ENCODE results near the genes NKX1-1, FAM53A and NELFA.

- PRO-cap, 4 experiments, result no peak in any of the 4 experiments
- RAMPAGE, long total RNA, 2 experiments, result no peak in any of the 2 experiments
- RRBS, result no CpG with 5 or more reads among the region's 12 CpGs
Measured at GRCh38 chr4:1298495-1299048, 8.9 kb downstream of the MAEA start.

- PRO-cap, 4 experiments, result no peak in any of the 4 experiments
- RAMPAGE, long total RNA, 2 experiments, result no peak in any of the 2 experiments
- RRBS, result 2% methylated on average over 20 of the region's 59 CpGs
Measured at GRCh38 chr4:1406314-1406688, at the start of gene NKX1-1. NKX1-1 (minus strand) TSS chr4:1406442.

DNA sequence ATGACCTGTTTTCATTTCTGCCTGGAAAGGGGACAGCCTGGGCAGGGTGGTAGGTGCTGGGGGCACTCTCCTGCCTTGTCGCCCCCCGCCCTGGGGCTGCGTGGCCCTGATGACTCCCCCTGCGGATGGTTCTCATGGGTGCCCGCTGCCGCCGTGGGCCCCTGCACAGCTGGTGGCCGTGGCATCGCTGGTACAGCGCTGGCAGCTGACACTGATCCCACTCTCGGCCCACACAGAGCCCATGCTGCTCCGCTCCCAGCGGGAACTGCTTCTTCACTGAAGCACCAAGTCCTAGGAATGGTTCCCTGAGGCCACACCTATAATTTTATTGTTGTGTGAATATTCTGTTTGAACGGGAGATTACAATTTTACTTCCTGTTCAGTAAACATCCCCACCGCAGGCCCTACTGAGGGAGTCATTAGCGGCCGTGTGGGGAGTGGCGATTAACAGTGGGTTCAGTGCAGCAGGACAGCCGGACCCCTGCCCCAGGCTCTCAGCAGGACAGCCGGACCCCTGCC is 138.6 kb upstream of the NKX1-1 start:
- PRO-cap, 4 experiments, result peak in 4 of 4 experiments; most common plus-strand start position 447 of the sequence (in 4); most common minus-strand start position 299 of the sequence (in 3)
- RAMPAGE, long total RNA, 2 experiments, result no peak in any of the 2 experiments
- RRBS, result no CpG with 5 or more reads among the region's 20 CpGs

- PRO-cap, 4 experiments, result peak in 2 of 4 experiments; most common minus-strand start chr4:1548243 (in 1)
- RAMPAGE, long total RNA, 2 experiments, result no peak in any of the 2 experiments
- RRBS, result 11% methylated on average over 7 of the region's 36 CpGs
Measured at GRCh38 chr4:1548163-1548921, 135.8 kb downstream of the FAM53A start.

- PRO-cap, 4 experiments, result peak in 4 of 4 experiments; most common plus-strand start chr4:1580324 (in 1); most common minus-strand start chr4:1580464 (in 4)
- RAMPAGE, long total RNA, 2 experiments, result start-site peak on the minus strand in 1 of 2 experiments, at chr4:1580266-1580277 at its widest, 17 reads per replicate
- RRBS, result 2% methylated on average over 18 of the region's 51 CpGs
Measured at GRCh38 chr4:1580070-1580819, 103.9 kb downstream of the FAM53A start.

- PRO-cap, 4 experiments, result peak in 4 of 4 experiments; most common plus-strand start chr4:1684571 (in 4); most common minus-strand start chr4:1684299 (in 3)
- RAMPAGE, long total RNA, 2 experiments, result no peak in any of the 2 experiments
- RRBS, result 2% methylated on average over 77 of the region's 158 CpGs
Measured at GRCh38 chr4:1683819-1684857, at the start of gene FAM53A. FAM53A (minus strand) TSS chr4:1684313.

GRCh38 chr4:1692691-1693705 is 8.9 kb upstream of the FAM53A start:
- PRO-cap, 4 experiments, result no peak in any of the 4 experiments
- RAMPAGE, long total RNA, 2 experiments, result start-site peak on the minus strand in 1 of 2 experiments, at chr4:1693157-1693587 at its widest, 13 to 22 reads per replicate
- RRBS, result no CpG with 5 or more reads among the region's 8 CpGs

GRCh38 chr4:1738679-1739284 is 17.5 kb downstream of the TACC3 start:
- PRO-cap, 4 experiments, result no peak in any of the 4 experiments
- RAMPAGE, long total RNA, 2 experiments, result no peak in any of the 2 experiments
- RRBS, result no CpG with 5 or more reads among the region's 18 CpGs

DNA sequence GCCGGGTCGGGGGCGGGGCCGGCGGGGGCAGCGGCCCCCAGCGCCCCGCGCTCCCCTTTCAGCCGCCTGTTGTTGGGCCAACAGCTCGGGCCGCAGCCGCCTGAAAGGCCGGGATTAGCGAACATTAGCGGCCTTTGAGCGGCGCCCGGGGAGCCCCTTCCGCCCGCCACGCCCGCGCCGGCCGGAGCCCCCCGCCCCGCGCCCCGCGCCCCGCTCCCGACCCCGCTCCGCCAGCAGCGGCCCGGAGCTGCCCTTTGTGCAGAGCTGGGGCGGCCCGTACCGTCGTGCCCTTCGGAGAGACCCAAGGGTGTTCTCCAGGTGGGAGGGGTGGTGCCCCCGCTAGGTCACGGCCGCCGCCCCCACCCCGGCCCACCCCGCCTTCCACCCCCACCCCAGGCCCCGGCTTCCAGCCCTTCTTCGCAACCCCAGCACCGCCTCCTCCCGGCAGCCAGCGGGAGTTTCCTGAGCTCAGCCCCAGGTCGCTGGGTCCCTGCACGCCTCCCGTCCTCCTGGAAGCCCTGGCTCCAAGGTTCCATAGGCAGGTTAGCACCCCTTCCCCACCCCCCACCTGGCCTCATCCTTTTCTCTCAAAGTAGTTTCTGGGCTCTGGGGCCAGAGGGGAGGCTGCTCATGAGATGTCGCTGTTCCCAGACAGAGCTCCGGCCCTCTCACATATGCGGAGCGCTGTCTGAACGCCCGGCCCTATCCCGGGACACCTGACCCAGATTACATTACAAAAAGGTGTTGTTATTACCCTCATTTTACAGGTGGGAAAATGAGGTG is 25.3 kb upstream of the FGFR3 start:
- PRO-cap, 4 experiments, result no peak in any of the 4 experiments
- RAMPAGE, long total RNA, 2 experiments, result no peak in any of the 2 experiments
- RRBS, result 13% methylated on average over 32 of the region's 63 CpGs

- PRO-cap, 4 experiments, result no peak in any of the 4 experiments
- RAMPAGE, long total RNA, 2 experiments, result start-site peak on the minus strand in 1 of 2 experiments, at chr4:1819421-1819455 at its widest, 10 reads per replicate
- RRBS, result no CpG with 5 or more reads among the region's 7 CpGs
Measured at GRCh38 chr4:1819346-1819644, 26.2 kb downstream of the FGFR3 start.

DNA sequence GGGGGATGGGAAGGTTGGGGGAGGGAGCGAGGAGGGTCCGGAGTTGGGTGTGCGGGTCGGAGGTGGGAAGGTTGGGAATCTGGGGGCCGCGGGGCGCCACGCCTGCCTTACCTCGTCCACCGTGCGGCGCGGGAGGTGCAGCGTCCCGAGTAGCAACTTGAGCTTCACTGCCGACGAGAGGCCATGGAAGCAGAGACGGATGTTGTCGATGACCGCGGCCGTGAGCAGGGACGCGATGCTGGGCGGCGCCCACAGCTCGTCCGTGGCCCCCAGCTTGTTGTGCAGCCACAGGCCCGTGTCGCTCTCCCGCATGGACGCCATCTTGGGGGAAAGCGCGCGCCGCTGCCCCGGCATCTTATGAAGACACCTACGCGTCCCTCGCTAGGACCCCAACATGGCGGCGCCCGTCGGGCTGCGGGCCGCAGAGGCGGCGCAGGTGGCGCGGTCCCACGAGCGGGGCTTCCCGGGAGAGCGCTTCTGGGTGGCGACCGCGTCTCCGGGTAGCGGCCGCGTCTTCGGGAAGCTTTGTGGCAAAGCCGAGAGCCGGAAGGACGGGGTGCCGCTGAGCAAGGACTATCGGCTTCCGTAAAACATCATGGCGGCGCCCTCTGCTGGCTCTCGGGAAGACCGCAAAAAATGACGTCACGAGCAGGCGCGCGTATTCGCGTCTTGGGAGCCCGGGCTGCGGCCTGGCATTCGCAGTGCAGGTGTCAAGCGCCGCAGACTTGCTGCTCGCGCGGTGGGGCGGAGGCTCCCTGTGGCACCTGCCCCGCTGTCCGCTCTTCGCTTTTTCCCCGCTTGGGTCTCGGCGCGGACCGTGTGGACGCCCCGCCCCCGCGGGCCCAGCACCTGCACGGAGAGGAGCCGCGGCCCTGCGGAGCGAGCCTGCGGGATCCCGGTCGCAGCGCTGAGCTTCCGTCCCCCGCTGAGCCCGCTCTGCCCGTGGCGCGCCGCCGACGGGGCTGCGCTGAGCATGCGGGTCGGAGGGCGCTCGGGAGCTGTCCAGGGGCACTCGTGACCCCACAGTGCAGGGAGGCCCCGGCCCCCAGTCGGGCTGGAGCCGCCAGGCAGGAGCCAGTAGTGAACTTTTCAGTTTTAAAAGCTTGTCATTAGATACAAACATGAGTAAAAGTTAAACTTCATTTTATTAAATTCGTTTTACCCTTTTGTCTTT is at the start of gene NELFA:
TSS of gene NELFA (minus strand) at position 336 of the 1,174 bp plus-strand sequence.
- PRO-cap, 4 experiments, result peak in 4 of 4 experiments; most common plus-strand start position 695 of the sequence (in 4); most common minus-strand start position 316 of the sequence (in 2)
- RAMPAGE, long total RNA, 2 experiments, result start-site peak on the minus strand in 1 of 2 experiments, centred at position 332 of the sequence, 58 reads per replicate
- RRBS, result 1% methylated on average over 19 of the region's 128 CpGs

- PRO-cap, 4 experiments, result no peak in any of the 4 experiments
- RAMPAGE, long total RNA, 2 experiments, result no peak in any of the 2 experiments
- RRBS, result no CpG with 5 or more reads among the region's 17 CpGs
Measured at GRCh38 chr4:2021764-2022379, 13.1 kb upstream of the NELFA start.

DNA sequence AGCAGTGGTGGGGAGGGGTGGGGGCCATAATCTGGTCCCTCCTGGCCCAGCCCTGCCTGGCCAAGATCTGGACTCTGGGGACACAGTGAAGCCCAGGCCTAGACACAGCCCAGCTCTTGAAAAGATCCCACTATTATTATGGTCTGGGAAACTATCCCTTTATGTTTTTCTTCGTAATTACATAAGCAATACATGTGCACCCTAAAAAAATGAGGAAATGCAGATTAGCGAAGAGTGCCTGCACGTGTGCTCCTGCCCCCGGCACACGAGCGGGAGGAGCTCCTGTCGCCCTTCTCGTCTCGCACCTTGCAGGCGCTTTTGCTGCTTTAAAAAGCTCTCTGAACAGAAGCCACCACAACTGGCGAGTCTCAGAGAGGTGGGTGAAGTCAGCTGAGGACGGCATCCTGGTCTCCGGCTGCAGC is 28.9 kb upstream of the MXD4 start:
- PRO-cap, 4 experiments, result no peak in any of the 4 experiments
- RAMPAGE, long total RNA, 2 experiments, result no peak in any of the 2 experiments
- RRBS, result no CpG with 5 or more reads among the region's 13 CpGs

DNA sequence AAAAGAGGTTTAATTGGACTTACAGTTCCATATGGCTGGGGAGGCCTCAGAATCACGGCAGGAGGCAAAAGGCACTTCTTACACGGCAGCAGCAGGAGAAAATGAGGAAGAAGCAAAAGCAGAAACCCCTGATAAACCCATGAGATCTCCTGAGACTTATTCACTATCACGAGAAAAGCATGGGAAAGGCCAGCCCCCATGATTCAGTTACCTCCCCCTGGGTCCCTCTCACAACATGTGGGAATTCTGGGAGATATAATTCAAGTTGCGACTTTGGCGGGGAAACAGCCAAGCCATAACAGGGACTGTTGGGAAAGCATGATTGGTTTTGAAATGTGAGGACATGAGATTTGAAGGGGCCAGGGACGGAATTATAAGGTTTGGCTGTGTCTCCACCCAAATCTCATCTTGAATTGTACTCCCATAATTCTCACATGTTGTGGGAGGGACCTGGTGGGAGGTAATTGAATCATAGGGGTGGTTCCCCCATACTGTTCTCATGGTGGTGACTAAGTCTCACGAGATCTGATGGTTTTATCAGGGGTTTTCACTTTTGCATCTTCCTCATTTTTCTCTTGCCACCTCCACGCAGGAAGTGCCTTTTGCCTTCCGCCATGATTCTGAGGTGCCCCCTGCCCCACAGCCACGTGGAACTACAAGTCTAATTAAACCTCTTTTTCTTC is 35.5 kb downstream of the ZFYVE28 start:
- PRO-cap, 4 experiments, result no peak in any of the 4 experiments
- RAMPAGE, long total RNA, 2 experiments, result no peak in any of the 2 experiments
- RRBS, result no CpG with 5 or more reads among the region's 10 CpGs

- PRO-cap, 4 experiments, result no peak in any of the 4 experiments
- RAMPAGE, long total RNA, 2 experiments, result no peak in any of the 2 experiments
- RRBS, result no CpG with 5 or more reads among the region's 8 CpGs
Measured at GRCh38 chr4:2419859-2420328, 1.4 kb upstream of the ZFYVE28 start.

GRCh38 chr4:2534782-2535236 is 1.6 kb upstream of the FAM193A start:
- PRO-cap, 4 experiments, result no peak in any of the 4 experiments
- RAMPAGE, long total RNA, 2 experiments, result no peak in any of the 2 experiments
- RRBS, result no CpG with 5 or more reads among the region's 7 CpGs

- PRO-cap, 4 experiments, result no peak in any of the 4 experiments
- RAMPAGE, long total RNA, 2 experiments, result no peak in any of the 2 experiments
- RRBS, result no CpG with 5 or more reads among the region's 10 CpGs
Measured at GRCh38 chr4:2741440-2741921, 14.7 kb downstream of the TNIP2 start.

- PRO-cap, 4 experiments, result peak in 1 of 4 experiments; most common plus-strand start chr4:2785858 (in 1)
- RAMPAGE, long total RNA, 2 experiments, result no peak in any of the 2 experiments
- RRBS, result no CpG with 5 or more reads among the region's 5 CpGs
Measured at GRCh38 chr4:2785392-2786001, 7.4 kb upstream of the SH3BP2 start.

DNA sequence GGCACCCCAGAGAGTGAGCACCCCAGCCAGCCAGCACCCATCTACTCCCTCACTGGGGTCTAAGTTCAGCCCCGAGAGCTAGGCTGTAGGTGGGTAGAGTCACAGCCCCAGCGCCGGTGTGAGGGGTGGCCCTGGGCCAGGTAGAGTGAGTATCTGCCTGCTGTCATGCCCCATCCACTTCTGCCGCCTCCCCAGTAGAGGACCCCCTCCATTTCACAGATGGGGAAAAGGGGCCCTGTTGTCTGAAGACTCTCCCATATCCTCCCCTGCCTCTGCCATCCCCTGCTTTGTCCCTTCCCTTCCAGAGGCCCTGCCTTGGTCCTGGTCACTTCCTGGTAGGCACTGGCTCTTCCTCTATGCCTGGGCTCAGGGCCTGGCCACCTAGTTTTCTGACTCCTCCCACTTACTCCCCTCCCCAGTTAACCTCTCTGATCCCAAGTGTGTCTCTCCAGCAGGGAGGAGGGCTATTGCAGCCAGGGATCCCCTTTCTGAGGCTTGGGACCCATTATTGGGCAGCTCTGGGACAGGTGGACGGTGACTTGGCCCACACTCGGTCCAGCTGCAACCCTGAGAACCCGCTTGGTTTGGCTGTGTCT is 1.5 kb upstream of the SH3BP2 start:
- PRO-cap, 4 experiments, result peak in 2 of 4 experiments; most common minus-strand start position 327 of the sequence (in 1)
- RAMPAGE, long total RNA, 2 experiments, result no peak in any of the 2 experiments
- RRBS, result no CpG with 5 or more reads among the region's 7 CpGs

DNA sequence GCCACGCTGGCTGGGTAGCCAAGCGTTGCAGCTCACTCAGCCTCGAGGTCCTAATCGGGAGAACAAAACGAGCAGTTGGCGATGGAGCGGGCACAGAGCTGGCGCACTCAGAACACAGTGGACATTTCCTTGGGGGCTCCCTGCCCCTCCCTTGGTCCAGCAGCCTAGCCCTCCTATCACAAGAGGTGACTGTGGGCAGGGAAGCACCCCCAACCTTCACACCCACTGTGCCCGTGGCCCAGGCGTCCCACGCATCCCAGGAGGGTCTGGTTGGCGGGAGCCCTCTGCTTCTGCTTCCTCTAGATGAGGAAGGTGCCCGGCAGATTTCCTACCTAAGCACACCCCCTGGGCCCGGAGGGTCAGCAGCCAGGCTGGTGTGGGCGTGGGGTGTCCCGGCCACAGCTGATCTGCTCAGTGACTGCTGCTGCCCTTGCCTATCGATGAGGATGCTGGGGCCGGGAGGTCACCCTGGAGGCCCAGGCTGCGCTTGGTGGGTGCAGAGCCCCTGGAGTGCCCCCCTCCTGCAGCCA is 12.0 kb downstream of the SH3BP2 start:
- PRO-cap, 4 experiments, result peak in 1 of 4 experiments; most common plus-strand start position 74 of the sequence (in 1)
- RAMPAGE, long total RNA, 2 experiments, result no peak in any of the 2 experiments
- RRBS, result 45% methylated on average over 5 of the region's 19 CpGs

All from uterus (tissue), 7 donors.